Subcutaneous preadipocyte (primary cell): Measurements from ENCODE around the gene HTR7.

GRCh38 chr10:89478067-89478473 is 57.3 kb downstream of the SLC16A12 start:
- CAGE, long polyA plus RNA: no peak

DNA sequence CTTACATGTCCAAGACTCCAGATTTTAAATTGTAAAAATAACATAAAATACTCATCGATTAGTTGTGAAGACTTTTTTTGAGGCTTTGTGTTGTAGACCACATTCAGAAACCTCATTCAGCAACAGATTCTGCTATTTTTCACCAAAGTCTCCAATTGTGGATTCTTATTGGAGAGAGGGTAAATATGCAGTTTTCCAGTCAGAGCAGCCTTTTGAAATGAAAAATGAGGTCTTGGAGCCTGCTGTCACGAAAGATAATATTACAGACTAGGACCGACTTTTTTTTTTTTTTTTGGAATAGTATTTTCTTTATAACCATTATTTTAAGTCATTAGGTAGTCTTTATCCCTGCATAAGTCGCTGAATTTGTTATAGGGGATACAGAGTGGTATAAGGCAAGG is 1.1 kb downstream of the KIF20B start:
- CAGE, long polyA plus RNA: no peak

- CAGE, long polyA plus RNA: no peak
Measured at GRCh38 chr10:89737275-89738224, 36.2 kb downstream of the KIF20B start.

GRCh38 chr10:89738624-89739181 is 37.3 kb downstream of the KIF20B start:
- CAGE, long polyA plus RNA: no peak

- CAGE, long polyA plus RNA: no peak
Measured at GRCh38 chr10:89887363-89887834, 186.0 kb downstream of the KIF20B start.

DNA sequence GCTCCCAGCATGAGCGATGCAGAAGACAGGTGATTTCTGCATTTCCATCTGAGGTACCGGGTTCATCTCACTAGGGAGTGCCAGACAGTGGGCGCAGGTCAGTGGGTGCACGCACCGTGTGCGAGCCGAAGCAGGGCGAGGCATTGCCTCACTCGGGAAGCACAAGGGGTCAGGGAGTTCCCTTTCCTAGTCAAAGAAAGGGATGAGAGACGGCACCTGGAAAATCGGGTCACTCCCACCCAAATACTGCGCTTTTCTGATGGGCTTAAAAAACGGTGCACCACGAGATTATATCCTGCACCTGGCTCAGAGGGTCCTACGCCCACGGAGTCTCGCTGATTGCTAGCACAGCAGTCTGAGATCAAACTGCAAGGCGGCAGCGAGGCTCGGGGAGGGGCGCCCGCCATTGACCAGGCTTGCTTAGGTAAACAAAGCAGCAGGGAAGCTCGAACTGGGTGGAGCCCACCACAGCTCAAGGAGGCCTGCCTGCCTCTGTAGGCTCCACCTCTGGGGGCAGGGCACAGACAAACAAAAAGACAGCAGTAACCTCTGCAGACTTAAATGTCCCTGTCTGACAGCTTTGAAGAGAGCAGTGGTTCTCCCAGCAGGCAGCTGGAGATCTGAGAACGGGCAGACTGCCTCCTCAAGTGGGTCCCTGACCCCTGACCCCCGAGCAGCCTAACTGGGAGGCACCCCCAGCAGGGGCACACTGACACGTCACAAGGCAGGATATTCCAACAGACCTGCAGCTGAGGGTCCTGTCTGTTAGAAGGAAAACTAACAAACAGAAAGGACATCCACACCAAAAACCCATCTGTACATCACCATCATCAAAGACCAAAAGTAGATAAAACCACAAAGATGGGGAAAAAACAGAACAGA is 310.0 kb downstream of the KIF20B start:
- CAGE, long polyA plus RNA: no peak

- CAGE, long polyA plus RNA: no peak
Measured at GRCh38 chr10:90145553-90145898, 444.1 kb downstream of the KIF20B start.

GRCh38 chr10:90857459-90858494 is at the start of gene HTR7:
TSS of gene HTR7 (minus strand) at chr10:90858039.
- CAGE, long polyA plus RNA: no peak

DNA sequence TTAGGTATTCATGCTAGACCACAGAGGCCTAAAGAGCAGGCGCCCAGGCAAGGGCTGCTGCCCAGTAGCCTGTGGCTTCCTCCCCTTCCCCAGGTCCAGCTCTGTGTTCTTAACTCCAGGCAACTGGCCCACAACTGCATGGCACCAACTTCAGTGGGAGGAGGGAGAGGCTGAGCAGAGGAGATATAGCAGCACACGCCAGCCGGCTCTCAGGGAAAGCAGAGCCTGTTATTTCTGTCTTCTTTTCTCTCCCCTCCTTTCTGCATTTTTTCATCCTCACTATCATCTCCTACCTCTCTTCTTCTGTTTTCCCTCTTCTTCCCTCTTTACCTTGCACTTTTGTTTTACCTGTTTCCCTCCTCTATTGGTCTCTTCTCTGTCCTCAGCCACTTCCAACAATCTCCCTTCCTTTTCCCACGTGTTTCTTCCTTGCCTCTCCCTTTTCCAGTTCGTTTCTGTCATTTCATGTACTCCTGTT is 67.6 kb downstream of the PCGF5 start:
- CAGE, long polyA plus RNA: no peak

GRCh38 chr10:91556554-91556915 is 76.3 kb downstream of the PPP1R3C start:
- CAGE, long polyA plus RNA: no peak

DNA sequence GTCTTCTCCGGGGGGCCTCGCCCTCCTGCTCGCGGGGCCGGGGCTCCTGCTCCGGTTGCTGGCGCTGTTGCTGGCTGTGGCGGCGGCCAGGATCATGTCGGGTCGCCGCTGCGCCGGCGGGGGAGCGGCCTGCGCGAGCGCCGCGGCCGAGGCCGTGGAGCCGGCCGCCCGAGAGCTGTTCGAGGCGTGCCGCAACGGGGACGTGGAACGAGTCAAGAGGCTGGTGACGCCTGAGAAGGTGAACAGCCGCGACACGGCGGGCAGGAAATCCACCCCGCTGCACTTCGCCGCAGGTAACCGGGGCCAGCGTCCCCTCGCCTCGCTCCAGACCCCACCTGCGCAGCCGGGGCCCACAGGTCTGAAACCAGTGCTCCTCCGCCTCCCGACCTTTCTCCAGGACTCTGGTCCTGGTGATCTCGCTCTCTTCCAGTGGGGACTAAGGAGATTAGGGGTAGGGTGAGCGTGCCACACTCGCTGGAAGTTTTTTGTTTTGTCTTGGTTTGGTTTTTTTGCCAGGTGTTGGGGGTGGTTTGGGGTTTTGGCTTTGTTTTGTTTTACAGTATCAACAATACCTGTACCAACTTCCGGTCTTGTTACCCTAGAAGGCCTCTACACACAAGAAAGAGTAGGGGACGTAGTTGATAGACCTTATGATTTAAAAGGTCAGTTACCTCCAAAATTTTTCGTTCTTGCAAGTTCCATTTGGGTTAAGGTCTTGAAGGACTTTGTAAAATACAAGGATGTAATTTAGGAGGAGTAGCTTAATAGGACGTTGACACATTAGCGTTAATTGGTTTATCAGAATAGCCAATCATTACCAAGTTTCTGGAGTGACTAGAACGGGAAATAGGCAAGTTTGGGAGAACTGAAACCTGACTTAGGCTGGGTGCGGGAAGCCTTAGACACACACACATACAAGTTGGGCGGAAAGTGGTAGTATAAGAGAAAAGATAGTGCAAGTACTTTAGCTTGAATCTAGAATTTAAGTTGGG is 667 bp downstream of the TNKS2 start:
- CAGE, long polyA plus RNA: no peak

GRCh38 chr10:91805771-91806199 is 7.6 kb downstream of the TNKS2 start:
- CAGE, long polyA plus RNA: no peak

DNA sequence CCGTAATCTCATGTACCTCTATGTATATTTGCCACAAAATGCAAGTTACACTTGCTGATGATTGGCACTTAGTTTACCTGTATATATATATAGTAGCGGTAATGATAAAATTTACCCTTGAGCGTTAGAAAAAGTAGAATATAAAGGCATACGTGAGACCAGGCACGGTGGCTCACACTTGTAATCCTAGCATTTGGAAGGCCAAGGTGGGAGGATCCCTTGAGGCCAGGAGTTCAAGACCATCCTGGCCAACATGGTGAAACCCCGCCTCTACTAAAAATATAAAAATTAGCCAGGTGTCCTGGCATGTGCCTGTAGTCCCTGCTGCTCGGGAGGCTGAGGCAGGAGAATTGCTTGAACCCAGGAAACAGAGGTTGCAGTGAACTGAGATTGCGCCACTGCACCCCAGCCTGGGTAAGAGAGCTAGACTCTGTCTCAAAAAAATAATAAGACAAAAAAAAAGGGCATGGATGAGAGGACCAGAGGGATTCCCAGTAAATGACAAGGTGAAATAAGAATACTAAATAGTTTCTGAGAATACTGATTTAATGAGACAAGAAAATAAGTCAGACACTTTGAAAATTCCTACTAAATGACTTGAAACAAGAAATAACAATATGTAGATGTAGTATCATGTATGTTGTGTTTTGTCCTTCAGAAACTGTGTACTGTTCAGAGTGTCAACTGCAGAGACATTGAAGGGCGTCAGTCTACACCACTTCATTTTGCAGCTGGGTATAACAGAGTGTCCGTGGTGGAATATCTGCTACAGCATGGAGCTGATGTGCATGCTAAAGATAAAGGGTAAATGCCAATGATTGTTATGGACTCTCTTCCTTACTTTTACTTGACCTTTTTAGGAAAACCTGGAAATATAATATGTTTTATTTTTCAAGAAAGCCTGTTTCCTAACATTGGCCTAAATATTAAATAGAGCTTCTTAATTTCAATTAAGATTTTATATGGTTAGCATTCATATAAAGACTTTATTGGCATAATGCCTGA is 42.0 kb downstream of the TNKS2 start:
- CAGE, long polyA plus RNA: no peak

DNA sequence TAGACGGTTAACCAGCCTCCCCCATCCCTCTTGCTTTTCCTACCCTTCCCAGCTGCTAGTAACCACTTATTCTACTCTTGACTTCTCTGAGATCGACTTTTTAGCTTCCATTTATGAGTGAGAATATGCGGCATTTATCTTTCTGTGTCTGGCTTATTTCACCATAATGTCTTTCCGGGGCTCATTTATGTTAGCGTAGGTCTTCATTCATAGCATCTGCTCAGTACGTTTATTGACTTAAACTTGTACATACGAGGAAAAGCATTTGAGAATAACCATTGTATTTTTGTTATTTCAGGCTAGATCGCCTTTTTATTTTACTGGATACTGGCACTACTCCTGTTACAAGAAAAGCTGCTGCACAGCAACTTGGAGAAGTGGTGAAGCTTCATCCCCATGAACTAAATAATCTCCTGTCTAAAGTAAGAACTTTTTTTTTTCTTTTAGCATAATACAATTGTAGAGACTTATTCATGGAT is 11.8 kb downstream of the BTAF1 start:
- CAGE, long polyA plus RNA: no peak

GRCh38 chr10:92030411-92030959 is 106.9 kb downstream of the BTAF1 start:
- CAGE, long polyA plus RNA: no peak

DNA sequence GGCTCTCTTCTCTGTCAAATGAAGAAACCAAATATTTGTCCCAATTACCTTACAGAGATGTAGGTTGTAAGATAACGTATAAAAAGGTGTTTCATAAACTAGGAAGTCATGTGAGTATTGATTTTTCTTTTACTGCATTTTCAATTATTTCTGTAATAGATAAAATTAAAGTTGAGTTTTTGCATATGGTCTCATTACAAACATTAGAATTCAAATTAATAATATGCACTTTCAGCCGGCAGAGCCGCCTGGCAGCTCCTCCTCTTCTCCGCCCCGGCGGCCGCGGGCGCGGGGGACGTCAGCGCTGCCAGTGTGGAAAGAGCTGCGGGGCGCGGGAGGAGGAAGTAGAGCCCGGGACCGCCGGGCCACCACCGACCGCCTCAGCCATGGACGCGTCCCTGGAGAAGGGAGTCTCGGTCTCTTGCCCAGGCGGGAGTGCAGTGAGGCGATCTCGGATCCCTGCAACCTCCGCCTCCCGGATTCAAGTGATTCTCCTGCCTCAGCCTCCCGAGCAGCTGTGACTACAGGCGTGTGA is 176.0 kb downstream of the CPEB3 start:
- CAGE, long polyA plus RNA: no peak

DNA sequence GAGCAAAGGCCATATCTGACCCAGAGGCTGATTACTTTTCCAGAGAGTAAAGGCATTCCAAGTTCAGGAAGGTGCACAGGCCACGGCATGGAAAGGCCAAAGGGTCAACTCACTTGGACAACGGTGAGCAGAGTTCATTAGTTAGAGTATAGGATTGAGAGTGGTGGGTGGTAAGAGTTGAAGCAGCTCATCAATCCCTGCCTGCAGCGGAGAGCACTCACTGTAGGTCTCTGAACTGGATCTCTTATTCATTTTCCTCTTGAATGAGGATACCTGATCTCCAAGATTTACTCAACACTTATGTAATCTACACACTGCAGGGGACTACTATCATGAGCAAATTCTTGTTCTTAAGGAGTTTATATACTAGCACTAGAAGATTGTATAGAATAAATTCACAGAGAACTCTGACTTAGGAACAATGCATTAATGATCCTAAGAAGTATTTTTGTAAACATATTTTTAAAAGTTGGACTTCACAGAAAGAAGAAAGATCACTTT is 168.6 kb downstream of the CPEB3 start:
- CAGE, long polyA plus RNA: no peak

DNA sequence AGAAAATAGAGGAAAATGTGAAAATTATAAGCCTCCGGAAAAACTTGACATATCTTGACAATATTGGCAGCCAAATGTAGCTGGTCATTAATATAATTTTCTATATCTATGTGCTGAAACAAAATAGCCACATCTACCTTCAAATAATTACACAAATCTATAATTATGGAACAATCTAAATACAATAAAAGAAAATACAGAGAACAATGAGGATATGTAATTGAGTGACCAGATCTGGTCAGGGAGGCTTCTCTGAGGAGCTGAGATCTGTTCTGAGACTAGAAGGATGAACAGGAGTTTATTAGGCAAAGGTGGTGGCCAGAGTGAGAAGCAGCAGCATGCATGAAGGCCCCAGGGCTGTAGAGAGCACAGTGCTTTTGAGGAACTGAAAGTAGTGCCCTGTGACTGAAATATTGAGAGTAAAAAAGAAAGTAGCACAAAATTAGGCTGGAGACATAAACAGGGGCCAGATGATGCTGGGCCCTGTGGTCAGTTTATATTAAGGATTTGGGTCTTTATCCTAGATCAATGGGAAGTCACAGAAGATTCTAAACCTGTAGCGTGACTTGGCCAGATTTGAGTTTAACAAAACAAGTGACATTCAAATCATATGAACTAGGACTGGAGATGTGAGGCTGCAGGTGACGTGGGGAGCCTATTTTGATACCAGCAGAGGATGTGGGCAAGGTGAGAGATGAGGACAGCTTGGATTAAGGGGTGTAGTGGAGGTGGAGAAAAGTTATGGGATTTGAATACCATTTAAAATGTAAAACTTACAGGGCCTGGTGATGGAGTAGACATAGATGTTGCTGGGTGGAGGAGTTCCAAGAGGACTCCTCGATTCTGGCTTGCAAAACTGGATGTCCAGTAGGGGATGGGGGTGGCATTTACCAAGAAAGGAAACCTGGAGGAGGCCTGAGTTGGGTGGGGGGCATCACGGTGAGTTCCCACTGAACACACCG is 52.6 kb downstream of the HHEX start:
- CAGE, long polyA plus RNA: no peak

DNA sequence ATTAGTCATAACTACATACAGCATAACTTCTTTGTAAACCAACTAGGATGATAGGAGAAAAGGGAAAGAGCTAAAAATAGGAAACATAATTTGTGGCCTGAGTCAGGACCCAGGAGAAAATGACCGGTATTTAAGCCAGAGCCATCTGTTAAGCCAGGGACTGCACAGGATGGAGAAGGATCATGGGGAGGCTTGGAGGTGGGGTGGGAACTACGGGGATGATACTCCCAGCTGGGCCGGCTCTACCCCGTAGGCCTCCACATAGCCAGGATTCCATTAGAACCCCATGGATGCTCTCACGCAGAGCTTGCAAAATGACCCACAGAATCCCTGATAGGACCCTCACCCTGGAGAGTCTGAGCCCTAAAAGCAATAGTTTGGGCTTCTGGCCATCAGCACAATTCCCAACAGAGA is 98.5 kb downstream of the MYOF start:
- CAGE, long polyA plus RNA: no peak

DNA sequence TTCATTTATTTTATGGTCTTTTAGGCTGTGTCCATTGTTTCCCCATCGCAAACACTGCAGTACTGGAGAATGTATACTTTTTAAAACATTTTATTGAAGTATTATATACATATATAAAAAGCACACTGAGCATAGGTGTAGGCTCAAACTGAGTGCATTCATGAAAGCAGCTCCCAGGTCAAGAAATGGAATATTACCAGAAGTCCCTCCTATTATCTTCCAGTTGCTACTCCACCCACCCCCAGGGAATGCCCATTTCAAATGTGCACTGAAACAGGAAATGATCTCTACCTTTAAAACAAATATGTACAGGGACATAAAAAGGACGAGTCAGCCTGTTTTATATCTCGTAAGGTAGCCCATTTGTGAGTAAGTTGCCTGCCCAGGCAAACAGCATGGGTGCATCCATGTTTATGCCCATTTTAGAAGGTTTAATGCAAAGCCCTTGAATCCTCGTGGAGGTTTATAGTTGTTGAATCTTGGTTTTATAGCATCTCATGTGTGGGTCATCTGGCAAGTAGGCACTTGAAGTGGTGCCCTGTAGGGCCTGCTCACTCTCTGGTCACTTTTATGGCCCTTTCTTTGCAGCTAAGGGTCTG is 10.4 kb downstream of the FFAR4 start:
- CAGE, long polyA plus RNA: no peak